ENCODE measurements around the genes KBTBD8 and TAFA4.

- PRO-cap, 2 experiments: no peak in any of the 2 experiments
Observed at GRCh38 chr3:64265632-64265940, 40.3 kb upstream of the PRICKLE2 start.

DNA sequence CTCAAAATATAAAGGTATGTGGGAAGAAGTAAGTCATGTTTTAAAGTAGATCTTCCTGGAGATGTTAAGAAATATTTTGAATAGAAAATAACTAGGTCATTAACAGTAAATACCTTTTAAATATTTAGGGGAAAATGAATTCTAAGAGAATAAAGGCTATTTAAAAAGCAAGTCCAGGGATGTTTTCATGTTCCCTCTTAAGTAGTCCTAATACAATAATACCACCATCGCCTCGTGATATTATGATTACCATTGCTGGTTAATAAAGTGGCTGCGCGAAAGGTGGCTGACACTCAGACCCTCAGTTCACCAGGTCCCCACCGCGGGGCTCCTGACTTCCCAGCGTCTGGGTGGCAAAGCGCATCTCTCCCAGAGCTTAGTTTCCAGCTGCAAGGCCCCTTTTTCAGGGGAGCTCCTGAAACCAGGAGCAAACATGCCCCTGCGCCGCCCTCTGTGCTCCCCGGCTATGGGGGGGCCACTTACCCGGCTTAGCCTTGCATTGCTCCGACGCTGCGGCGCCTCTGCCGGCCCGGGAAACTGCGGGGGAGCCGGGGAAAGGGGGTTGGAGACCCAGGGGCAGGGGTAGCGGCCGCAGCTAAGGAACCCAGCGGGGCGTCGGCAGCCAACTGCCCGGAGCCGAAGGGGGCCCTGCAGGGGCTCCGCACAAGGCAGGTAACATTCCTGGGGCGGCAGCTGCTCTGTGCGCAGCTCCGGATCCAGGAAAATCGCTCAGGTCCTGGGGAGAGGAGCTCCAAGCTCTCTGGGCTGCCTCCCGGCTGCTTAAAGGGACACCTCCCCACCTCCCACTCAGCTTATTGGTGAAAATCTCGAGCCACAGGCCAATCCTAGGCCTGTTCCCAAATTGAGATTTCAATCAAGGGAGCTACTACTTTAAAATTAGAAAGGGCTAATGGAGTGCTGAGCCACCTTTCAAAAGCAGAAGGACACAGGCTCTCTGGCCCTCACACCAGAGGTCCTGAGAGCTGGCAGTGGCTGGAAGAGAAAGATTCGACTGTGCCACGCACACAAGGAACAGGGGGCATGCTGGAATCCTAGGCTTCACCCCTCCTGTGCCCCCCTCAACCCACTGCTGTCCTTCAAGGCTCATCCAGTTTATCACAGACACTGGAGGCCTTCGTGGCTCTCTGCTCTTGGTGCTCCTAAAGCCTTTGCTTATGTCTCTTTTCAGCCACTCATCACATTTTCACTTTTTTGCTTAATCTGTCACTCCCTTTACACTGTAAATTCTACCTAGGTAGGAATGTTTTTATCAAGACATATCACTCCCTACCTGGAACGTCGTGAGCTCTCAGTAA is 42.6 kb upstream of the PRICKLE2 start:
- PRO-cap, 2 experiments: no peak in any of the 2 experiments

DNA sequence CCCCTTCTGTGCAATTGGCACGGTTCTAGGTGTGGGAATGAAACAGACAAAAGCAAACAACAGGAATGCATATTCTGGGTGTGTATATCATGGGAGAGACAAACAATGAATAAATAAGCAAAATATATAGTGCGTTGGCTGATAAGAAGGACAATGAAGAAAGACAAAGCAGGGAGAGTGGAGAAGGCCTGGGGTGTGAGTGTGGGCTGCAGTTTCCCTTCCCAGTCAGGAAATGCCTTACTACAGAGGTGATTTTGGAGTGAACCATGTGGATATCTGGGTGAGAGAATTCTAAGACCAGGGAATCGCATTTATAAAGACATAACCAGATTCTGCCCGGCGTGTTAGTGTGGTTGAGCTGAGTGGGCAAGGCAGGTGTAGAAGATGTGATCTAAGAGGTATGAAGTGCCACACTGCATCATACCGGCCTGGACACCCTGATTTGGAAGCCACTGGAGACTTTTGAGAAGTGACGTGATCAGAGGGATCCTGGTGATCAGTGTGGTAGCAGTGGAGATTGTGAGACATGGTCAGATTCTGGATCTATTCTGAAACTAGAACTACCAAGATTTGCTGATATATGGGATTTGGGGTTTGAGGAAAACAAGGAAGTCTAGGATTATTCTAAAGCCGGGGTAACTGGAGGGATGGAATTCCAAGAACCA is 125.9 kb upstream of the ADAMTS9 start:
- PRO-cap, 2 experiments: no peak in any of the 2 experiments

- PRO-cap, 2 experiments: no peak in any of the 2 experiments
Observed at GRCh38 chr3:64867003-64867634, 179.3 kb upstream of the ADAMTS9 start.

DNA sequence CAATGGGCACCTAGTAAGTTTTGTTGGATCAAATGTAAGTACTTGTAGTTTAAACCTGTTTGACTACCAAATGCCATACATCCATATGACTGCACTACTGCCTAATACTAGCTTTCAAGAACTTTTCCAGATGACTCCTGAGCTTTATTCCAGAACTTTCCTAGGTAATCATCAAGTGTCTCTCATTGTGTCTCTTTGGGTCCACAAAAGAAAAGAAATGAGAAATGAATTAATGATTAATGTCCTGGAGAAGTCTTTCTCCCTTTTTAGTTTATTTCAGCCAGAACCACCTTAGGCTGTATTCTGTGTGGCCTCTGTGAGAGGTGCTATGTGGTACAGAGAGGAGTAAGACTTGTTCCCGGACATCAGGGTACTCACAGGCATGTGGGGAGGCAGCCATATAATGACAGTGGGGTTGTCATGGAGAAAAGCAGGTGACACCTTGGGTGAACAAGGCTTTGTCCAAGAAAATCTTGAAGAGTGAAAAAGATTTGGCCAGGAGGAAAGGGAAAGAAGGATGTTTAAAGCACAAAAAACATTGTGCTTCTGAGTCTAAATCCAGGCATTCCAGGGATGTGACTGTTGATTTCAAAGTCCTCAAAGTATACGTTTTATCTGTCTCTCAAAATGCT is 232.7 kb upstream of the ADAMTS9 start:
- PRO-cap, 2 experiments: no peak in any of the 2 experiments

- PRO-cap, 2 experiments: no peak in any of the 2 experiments
Observed at GRCh38 chr3:65415249-65415735, 623.4 kb downstream of the MAGI1 start.

DNA sequence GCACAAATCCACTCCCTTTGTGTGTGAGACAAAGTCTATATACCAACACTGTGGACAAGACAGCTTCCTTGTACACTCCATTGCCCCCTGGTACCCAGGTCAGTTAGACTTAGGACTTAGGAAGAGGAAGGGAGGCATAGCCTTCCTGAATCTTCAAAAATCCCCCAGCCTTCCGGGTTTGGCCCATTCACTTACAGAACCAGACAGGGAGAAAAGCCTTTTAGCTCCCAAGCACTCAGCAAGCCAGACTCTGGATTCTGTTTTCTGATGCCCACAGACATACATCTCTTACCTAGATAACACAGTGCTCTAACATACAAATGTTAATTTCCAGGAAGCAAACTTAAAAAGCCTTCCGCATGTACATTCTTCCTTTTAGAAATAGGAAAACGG is 442.2 kb downstream of the MAGI1 start:
- PRO-cap, 2 experiments: no peak in any of the 2 experiments

DNA sequence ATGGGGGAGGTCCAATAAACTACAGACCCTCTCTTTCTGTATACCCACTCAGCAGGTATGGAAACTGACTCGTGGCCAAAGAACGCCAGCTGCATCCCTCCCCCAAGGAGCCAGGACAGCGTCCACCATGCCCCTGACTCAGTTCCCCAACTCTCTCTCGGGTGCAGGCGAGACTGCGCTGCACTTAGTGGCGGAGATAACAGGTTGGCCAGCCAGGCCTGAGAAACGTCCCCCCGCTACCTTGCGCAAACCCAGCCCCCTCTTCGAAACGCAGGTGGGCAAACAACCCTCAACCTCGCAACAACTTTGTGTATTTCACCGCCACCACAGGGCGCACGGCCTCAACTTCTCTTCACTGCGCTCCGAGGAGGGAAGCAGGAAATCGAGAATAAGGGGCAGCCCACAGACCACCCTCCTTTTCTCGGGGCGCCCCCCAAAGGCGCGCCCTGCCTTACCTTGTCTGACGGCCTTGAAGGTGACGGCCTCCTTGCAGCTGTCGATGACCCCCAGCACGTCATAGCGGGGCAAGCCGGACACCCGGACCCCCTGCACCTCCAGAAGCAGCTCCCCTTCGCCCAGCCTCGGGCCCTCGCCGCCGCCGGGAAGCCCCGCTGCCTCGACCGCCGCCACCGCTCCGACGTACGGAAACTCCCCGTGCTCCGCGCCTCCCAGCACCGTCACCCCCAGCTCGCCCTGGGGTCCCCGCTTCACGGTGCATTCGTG is 1.0 kb downstream of the MAGI1 start:
- PRO-cap, 2 experiments: no peak in any of the 2 experiments

DNA sequence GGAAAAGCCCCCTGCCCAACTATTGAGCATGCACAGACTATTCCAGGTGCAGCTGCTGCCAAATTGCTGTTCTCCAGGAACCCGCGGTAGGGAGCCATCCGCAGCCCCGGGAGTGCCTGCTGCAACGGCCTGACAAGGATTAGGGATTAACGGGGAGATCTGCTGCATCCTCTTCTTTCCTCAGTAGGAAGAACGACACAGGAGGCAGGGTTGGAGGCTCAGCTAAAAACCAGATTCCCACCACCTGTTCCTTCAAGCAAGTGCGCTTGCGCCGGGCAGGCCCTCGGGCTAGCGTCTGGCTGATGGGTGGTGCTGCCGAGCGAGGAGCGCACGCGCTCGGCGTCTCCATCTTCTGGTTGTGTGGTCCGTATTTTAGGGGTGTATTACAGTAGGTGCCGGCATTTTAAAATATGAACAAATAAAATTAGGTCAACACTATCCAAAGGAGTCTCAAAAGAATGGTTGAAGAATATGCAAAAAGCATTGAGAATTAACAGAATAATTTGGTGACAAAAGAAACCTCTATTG is 25.4 kb upstream of the SLC25A26 start:
- PRO-cap, 2 experiments: no peak in any of the 2 experiments

- PRO-cap, 2 experiments: no peak in any of the 2 experiments
Observed at GRCh38 chr3:66393329-66394572, 107.1 kb downstream of the LRIG1 start.

GRCh38 chr3:66412505-66413472 is 88.0 kb downstream of the LRIG1 start:
- PRO-cap, 2 experiments: no peak in any of the 2 experiments

GRCh38 chr3:66497605-66497985 is 3.2 kb downstream of the LRIG1 start:
- PRO-cap, 2 experiments: no peak in any of the 2 experiments

DNA sequence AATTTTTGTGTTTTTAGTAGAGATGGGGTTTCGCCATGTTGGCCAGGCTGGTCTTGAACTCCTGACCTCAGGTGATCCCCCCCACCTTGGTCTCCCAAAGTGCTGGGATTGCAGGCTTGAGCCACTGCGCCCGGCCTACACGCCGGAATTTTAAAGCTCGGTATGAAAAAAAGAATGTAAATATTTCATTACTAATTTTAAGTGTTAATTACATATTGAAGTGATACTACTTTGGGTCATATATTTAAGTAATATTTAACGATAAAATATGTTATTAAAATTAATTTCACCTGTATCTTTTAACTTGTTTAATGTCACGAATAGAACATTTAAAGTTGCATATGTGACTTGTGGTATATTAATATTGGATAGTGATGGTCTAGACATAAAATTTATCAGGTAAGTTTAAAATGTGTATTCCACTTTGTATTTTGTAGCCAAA is 45.5 kb upstream of the LRIG1 start:
- PRO-cap, 2 experiments: no peak in any of the 2 experiments

DNA sequence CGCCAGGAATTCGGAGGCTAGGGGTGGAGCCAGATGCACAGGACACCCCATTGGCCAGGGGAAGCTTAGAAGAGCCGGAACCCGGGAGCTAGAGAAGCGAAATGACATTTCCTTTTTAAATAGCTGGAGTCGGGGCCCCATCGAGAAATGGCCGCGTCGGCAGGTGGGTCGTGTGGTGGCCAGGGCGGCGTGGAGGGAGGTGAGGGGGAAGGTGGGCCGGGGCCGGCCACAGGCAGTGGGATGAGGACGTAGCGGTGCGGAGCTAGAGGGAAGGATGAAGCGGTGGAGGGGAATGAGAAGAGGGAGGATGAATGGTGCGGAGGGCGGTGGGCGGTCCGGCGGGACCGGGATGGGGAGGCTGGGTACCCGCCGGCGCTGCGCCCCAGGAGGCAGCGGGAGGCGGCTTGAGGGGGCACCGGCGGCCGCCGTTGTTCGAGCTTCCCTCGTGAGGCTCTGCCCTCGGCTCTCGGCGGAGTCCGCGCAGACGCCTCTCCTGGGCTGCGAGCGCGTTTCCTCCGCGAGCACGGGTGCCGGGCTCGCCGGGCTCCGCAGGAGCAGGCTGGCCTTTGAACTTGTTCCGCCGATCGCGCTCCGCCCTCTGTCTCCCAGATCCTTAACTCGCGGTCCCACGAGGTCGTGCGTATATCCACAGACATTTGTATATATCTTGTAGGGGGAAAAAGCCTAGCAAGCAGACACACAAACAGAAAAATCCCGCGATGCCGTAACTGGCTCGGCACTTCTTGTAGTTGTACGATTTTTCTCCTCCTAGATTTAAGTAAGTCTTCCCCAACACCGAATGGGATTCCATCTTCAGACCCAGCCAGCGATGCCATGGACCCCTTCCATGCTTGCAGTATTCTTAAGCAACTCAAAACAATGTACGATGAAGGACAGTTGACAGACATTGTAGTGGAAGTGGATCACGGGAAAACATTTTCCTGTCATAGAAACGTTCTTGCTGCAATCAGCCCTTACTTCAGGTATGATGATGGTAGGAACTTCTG is at the start of gene KBTBD8:
Gene KBTBD8 (plus strand): TSS at position 99 of the 1,007 bp plus-strand sequence.
- PRO-cap, 2 experiments: peak in 2 of 2 experiments; most common plus-strand start position 143 of the sequence (in 2); most common minus-strand start position 600 of the sequence (in 2)

DNA sequence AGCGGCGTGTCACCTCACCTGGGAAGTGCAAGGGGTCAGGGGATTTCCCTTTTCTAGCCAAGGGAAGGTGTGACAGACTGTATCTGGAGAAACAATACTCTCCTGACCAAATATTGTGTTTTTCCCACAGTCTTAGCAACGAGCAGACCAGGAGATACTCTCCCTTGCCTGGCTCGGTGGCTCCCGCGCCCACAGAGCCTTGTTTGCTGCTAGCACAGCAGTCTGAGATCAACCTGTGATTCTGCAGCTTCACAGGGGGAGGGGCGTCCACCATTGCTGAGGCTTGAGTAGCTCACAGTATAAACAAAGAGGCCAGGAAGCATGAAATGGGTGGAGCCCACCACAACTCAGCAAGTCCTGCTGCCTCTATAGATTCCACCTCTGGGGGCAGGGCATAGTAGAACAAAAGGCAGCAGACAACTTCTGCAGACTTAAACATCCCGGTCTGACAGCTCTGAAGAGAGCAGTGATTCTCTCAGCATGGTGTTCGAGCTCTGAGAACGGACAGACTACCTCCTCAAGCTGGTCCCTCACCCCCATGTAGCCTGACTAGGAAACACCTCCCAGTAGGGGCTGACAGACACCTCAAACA is 56.0 kb upstream of the TAFA1 start:
- PRO-cap, 2 experiments: no peak in any of the 2 experiments

GRCh38 chr3:68635400-68635778 is 297.0 kb downstream of the TAFA4 start:
- PRO-cap, 2 experiments: no peak in any of the 2 experiments

GRCh38 chr3:68932255-68933076 is at the start of gene TAFA4:
Gene TAFA4, minus strand, starts transcription at chr3:68932547.
- PRO-cap, 2 experiments: no peak in any of the 2 experiments

GRCh38 chr3:69011852-69012452 is 1.5 kb downstream of the EOGT start:
- PRO-cap, 2 experiments: no peak in any of the 2 experiments

- PRO-cap, 2 experiments: no peak in any of the 2 experiments
Observed at GRCh38 chr3:69043707-69043950, 8.5 kb downstream of the TMF1 start.

- PRO-cap, 2 experiments: no peak in any of the 2 experiments
Observed at GRCh38 chr3:69052825-69053363, 761 bp upstream of the TMF1 start.

Measured in monocyte (primary cell).